Thoracic aorta (tissue), 1 donor: ENCODE measurements around the gene ZNF860.

DNA sequence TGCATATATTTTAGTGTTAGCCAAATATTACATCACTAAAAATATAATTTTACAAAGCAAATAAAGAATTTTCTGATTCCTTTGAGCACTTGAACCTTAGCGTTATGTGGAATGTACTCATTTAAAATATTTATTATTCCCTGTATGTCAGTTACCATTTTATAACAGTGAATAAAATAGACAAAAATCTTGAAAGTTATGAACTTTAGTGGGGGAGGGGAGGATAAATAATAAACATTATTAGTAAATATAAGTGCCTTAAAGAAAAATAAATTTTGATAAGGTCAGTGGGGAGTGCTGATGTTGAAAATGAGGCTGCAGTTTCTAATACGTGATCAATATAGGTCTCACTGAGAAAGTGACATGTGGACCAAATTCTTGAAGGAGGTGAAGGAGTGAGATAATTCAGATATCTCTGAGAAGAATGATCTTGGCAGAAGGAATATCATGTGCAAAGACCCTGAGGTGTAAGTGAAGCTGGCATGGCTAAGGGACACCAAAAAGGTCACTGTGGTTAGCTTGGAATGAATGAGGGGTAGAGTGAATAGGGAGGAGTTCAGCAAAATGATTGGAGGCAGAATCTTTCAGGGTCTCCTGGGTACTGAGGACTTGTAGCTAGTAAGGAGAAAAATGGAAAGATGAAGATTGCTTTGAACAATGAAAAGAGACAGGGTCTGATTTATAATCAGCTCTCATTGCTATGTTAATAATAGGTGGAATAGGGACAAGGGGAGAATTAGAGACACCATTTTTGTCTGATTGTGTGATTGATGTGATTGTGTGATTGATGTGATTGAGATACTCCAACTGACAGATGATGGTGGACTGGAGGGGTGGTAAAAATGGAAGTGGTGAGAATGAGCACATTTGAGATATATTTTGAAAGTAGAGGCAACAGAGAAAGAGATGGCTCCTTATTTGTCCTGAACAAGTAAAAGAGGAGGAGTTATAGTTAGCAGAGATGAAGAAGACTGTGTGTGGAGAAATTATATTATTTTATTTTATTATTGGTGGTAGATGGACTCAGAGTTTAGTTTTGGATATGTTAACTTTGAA, 36.2 kb downstream of the CMC1 start:
- RAMPAGE, long total RNA, result no peak

- RAMPAGE, long total RNA, result start-site peak on the plus strand at chr3:28576171-28576274, 26 reads; start-site peak on the plus strand at chr3:28576370-28576494, 12 reads
These were observed 227.5 kb upstream of the AZI2 start for GRCh38 chr3:28575814-28576902.

GRCh38 chr3:29065268-29065781, 215.5 kb upstream of the RBMS3 start:
- RAMPAGE, long total RNA, result no peak

DNA sequence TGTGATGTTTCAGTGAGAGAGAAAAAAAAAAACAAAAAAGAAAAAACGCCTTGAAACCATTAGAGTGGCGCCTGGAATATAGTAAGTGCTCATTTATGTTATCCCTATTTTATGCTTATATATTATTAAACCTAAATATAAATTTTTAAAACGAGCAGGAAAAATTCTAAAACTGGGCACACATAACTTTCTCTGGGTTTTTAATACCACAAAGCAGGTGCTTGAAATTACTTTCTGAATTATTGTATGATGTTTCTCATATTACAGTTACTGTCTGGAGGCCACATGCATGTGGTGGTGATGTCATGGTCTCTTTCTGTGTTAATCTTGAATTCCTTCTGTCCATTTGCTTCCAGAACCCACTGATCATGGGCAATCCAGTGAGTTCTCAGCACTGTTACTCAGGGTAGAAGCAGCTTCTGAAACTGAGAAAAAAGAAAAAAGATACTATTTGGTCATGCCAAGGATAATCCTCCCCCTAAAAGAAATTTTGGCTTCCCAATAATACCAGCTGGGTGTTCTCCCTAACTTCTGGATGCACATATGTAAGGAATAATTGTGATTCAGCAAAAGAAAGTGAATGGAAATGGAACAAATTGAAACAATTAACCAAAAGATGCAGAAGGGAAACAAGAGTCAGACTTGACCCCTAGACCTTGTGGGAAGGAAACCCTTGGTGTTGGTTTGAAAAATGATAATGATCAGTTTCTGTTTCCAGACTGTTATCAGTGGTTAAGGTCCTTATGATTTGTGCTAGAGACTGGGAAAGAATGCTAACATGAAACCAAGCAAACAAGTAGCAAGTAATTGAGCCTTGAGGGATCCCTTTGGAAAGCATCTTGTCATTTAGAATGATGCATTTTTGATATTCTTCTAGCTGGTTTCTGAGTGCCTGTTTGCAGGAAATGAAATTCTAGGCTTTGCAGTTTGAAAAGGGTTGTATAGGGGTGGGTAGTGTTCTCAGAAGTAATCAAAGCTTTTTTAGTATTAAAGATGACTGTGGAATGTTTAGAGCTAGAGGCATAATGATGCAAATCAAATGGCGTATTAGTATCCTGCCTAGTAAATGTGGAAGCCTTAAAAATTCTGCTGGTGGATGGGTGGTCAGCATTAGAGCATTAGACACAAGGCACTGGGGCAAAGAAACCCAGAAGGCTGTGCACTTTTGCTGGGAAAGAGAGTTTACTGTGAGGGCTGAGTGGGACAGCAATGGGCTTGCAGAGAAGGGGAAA, 92.4 kb downstream of the RBMS3 start:
- RAMPAGE, long total RNA, result no peak

DNA sequence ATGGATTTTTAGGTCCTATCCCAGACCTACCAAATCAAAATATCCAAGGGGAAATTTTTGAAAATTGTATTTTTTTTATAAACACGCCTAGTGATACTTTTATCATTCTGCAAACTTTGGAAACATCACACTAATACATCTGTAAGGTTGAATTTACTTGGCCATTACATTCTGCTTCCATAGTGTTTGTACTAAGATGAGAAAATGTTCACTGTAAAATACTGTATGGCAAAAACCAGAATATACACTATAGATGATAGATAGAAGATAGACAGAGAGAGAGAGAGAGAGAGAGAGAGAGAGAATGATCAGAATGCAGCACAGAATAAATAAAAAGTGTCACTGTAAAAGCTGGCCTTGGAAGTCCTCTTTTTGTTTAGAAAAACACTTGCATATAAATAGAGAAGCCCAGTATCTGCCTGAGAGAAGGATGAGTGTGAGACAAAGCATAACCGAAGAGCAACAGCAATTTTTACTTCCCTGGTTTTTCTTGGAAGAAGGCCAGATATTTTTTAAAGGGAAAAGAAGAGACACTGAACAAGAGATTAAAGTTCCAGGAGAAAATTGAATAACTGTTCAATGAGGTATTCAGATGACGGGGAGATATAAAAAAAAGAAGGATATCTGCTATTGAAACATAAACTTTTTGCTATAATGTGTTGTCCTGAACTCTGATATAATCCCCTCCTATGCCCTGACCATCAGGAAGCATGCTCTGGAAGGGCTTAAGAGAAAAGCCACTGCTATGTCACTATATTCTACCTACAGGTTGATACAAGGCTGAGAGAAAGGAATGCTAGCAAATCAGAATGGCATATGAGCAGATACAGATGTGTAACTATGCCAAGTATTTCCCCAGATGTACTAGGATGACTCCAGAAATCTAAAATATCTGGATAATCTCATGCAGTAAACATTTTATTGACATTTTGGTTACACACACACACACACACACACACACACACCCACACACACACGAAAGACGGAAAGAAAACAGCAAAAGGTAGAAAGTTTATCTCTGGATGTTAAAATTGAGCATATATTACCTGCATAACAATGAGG, 358.8 kb downstream of the RBMS3 start:
- RAMPAGE, long total RNA, result no peak

GRCh38 chr3:29739650-29740194, 458.9 kb downstream of the RBMS3 start:
- RAMPAGE, long total RNA, result no peak

GRCh38 chr3:29758210-29759286, 477.7 kb downstream of the RBMS3 start:
- RAMPAGE, long total RNA, result no peak

DNA sequence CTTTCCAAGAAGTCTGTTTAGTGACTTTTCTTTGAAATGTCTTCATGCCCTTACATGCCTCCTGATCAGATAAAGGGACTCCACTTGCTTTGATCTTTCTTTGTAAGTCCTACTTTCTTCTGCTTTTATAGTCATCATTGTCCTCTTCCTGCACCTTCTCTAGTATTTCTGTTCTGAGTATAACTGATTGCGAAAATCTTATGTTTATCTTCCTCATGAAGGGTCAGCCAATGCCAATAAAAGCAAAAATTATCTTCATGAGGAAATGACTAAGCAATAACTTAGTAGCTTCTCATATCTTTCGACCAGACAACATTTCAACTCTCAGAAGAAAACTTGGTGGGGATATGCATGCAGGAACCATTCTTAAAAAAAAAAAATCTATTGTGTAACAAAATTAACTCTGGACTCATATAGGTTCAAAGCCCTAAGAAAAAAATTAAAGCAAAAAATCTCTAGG, 378.5 kb upstream of the TGFBR2 start:
- RAMPAGE, long total RNA, result no peak

DNA sequence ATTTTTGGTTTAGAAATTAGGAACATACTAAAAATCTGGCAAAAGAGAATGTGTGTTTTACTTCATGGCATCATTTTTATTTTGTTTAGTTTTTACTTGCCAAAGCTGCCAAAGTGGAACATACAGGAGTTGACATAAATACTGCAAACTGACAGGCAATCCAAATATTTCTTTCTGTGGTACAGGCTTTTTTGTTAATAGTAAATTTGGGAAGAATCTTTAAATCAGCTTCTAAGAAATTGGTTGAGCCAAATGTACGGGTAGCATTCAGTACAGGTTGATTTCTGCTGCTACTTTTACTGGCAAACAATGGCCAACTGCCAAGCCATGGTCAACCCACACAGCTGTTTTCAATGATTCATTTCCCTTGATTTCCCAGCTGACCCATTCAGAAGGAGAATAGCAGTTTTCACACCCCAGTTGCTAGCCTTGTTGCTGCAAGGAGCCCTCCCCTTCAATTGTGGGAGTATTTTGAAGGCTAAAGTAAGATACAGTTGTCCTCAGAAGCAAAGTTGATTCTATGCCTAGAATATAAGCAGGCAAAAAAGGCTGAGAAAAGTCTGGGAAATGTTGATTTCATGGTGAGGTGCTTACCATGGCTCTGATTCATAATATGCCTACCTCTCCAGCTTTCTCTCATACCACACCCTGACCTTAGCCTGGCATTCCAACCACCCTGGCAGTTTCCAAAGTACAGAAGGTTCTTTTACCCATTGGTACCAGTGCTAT, 320.4 kb upstream of the TGFBR2 start:
- RAMPAGE, long total RNA, result no peak

GRCh38 chr3:30287983-30288439, 318.4 kb upstream of the TGFBR2 start:
- RAMPAGE, long total RNA, result no peak

DNA sequence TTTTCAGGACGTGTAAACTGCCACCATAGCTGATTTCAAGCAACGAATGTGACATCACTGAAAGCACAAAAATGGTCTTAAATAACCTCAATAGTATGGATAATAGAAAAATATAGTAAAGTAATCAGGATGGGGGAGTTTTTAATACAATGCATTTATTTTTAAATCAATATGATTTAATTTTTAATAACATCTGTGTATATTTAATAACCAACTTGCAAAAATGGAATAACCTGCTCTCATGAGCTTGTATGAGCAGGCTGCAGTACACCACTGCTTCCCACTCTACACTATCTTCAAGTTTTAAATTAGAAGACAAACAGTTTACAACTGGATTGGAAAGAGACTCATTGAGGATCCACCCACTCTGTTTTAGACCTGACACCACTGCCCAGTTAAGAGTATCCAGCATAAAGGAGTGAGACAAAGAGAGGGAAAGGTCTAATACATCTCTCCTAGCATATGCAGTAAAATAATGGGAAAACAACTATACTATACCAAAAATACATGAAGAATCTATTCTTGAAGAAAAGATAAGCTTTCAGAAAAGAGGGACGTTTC, 280.9 kb upstream of the TGFBR2 start:
- RAMPAGE, long total RNA, result no peak

DNA sequence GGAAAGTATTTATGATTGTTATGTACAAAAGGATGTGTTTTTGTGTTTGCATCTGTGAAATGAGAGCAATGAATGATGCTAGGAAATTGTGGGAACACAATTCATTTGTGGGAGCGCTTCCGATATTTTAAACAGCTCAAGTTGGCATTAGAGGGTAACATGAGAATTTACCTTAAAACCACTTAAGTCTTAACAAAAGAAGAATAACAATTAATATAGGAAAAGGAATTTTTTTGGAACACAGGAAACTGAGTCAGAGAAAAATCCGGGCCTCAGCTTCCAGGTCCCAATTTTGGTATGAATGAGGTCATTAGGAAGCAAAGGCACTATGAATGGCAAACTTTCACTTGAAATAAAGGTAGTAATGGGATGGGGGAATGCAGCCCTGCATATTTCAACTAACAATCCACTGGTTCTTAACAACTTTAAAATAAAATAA, 263.0 kb upstream of the TGFBR2 start:
- RAMPAGE, long total RNA, result no peak

- RAMPAGE, long total RNA, result no peak
These were observed 247.0 kb upstream of the STT3B start for GRCh38 chr3:31285818-31286096.

- RAMPAGE, long total RNA, result no peak
These were observed 1.2 kb downstream of the STT3B start for GRCh38 chr3:31533931-31534416.

DNA sequence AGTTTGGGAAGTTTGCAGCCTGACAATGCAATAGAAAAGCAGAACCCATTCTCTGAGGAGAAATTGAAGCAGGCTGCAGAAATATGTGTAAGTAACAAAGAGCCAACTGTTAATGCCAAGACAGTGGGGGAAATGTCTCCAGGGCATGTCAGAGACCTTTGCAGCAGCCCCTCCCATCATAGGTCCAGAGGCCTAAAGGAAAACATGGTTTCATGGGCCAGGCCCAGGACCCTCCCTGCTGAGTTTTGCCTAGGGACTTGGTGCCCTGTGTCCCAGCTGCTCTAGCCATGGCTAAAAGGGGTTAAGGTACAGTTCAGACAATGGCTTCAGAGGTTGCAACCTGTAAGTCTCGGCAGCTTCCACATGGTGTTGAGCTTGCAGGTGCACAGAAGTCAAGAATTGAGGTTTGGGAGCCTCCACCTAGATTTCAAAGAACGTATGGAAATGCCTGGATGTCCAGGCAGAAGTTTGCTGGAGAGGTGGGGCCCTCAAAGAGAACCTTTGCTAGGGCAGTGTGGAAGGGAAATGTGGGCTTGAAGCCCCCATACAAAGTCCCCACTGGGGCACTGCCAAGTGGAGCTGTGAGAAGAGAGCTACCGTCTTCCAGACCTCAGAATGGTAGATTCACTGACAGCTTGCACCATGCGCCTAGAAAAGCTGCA, 73.6 kb downstream of the STT3B start:
- RAMPAGE, long total RNA, result no peak

- RAMPAGE, long total RNA, result start-site peak on the minus strand at chr3:31981627-31981692, 19 reads; start-site peak on the plus strand at chr3:31981746-31981766, 7 reads
These were observed at the start of gene ZNF860 for GRCh38 chr3:31981122-31982063. TSS of gene ZNF860 (plus strand) at chr3:31981750.

DNA sequence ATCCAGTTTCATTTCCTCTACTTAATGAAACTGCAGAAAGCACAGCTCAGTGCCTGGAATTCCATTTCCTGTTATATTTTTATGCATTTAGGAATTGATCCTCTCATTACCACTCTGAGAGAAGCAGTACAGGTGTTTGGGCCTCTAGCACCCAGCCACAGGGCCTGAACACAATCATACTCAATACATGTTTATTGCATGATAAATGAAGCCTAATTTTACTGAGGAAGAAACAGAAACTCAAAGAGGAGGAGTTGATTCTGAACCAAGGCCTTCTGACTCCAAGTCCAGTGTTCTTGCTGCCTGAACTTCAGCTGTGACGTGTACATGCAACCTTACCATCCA, 4.5 kb downstream of the ZNF860 start:
- RAMPAGE, long total RNA, result no peak

GRCh38 chr3:32114326-32115187, 8.1 kb downstream of the GPD1L start:
- RAMPAGE, long total RNA, result no peak

- RAMPAGE, long total RNA, result no peak
These were observed 37.2 kb upstream of the CMTM8 start for GRCh38 chr3:32201106-32201773.

DNA sequence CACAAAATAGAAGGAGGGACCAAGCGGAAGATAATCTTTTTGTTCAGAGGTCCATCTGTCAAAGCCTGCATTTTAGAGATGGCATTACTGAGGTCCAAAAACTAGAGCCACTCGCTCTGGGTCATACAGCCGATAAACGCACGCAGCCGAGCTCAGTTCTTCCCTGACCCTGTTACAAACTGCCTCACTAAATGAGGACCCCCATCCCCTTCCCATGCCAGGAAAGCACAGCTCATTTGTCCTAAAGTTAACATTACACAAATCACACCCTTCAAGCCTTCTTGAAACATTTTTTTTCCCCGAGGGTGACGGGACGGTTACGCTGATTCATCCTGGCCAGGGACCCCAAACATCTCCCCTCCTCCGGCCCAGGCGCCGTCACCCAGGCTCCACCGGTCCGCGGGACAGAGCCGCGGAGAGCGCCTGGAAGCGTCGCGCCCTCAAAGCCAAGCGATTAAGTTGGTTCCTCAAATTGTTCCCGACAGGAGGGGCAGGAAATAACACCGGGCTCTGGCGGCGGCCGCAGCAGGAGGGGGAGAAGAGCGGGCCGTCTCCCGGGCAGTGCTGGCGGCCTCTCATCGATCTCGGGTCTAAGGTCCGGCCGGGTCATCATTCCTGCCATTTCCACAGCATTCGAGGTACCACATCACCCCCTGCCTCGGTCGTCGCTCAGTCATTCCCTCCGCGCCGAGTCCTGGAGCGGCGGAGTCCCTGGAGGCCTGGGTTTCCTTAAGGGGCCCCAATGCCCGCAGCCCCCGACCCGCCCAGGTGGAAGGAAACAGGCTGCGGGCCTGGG, 650 bp upstream of the CMTM8 start:
- RAMPAGE, long total RNA, result no peak